Mammary microvascular endothelial cell (primary cell): ENCODE results near the gene LRP5.

GRCh38 chr11:67633501-67634010, 3.8 kb upstream of the NUDT8 start:
- RAMPAGE, long total RNA = no peak

- RAMPAGE, long total RNA = no peak
These were observed 5.8 kb upstream of the ACY3 start for GRCh38 chr11:67656314-67656791.

DNA sequence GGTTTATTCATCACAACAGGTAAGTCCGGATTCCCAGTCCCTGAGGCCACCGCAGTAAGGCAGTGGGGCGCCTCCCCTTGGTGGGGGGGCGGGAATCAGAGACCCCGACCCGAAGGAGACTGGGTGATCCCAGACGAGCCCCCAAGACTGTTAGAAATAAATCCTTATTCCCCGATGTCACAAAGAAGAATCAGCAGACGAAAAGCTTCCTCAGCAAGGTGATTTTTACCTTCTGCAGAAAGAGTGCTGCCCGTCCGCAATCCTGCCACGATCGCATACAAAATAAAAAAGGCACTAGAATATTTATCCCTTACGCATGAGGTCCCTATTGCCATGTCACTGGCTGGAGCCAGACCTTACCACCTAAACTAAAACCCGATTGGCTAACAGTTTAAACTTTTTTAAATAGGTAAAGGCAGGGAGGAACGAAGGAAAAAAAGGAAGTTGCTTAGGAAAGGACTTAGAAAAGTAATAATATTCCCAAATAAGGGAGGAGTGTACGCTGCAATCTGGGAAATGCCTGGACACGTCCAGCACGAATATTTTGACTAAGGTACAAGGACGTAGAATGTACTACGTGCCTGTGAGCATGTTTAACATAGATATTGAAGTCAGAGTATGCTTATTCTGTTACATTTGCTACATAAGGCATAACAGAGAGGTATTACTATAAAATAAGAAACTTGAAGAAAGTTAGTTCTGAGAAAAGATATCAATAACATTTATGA, 21.2 kb upstream of the ALDH3B2 start:
- RAMPAGE, long total RNA = no peak

DNA sequence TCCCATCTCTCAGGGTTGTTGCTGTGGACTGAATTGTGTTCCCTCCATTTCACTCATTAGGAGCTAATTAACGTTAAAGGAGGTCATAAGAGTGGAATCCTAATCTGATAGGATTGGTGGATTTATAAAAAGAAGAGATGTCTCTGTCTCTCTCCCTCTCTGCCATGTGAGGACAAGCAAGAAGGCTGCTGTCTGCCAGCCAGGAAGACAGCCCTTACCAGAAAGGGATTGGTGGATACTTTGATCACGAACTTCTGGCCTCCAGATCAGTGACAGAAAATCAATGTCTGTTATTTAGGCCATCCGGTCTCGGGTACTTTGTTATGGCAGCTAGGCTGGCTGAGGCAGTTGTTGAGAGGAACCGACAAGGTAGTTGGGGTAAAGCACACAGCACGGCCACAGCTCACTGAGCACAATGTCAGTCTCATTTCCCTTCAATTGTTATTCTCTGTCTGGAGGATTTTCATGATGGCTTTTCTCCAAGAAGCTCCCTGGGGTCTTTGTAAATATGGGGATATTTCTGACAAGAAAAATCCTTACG, 72.8 kb upstream of the ALDH3B2 start:
- RAMPAGE, long total RNA = no peak

DNA sequence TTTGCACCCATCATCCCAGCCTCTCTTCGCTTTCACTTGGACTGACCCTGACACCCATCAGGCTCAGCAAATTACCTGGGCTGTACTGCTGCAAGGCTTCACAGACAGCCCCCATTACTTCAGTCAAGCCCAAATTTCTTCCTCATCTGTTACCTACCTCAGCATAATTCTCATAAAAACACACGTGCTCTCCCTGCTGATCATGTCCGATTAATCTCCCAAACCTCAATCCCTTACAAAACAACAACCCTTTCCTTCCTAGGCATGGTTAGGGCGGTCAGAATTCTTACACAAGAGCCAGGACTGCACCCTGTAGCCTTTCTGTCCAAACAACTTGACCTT, 88.5 kb upstream of the ALDH3B2 start:
- RAMPAGE, long total RNA = no peak

DNA sequence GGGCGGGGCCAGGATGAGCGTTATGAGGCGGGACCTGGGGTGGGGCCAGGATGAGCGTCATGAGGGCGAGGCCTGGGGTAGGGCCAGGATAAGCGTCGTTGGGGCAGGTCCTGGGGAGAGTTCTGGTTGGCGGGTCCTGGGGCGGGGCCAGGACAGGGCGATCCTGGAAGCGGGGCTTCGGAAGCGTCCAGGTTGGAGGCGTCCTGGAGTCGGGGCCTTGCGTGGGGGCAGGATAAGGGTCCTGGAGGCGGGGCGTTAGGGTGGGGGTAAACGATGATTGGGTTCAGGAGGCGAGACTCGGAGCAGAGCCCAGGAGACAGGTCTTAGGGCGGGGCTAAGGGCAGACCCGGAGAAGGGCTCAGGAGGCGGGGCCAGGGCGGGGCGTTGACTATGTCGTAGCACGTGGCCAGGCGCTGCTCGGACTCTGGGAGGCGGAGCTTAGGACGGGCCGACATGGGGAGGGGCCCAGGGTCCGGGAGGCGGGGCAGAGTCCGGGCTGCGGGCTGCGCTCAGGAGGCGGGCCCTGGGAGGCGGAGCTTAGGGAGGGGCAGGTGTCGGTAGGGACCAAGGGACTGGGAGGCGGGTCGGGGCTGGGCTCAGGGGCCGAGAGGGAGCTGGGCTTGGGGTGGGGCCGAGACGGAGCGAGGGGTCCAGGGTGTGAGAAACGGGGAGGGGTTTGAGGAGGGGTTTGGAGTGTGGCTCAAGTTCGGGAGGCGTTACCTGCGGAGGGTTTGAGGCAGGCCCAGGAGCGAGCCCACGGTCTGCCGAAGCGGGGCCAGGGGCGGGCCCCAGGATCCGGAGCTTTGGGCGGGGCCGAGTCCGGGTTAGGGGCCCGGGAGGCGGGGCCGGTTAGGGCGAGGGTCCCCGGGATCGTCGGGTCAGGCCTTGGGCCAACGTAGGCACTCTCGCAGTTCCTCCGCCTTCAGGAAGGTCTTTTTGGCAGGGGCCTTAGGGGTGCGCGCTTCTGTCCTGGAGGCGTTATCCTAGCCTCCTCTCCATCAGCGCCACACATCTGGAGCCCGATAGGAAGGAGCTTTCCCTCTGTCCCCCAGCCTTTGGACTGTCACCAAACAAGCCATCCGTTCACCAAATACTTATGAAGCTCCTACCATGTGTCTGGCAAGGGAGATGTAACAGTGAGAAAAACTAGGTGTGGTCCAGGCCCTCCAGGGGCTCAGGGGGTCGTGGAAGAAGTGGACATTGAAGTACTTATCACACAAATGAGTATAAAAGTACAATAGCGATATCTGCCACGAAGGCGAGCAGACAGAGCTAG, 131.5 kb upstream of the ALDH3B2 start:
- RAMPAGE, long total RNA = no peak

- RAMPAGE, long total RNA = no peak
These were observed 12.2 kb downstream of the UNC93B1 start for GRCh38 chr11:67991683-67992080.

DNA sequence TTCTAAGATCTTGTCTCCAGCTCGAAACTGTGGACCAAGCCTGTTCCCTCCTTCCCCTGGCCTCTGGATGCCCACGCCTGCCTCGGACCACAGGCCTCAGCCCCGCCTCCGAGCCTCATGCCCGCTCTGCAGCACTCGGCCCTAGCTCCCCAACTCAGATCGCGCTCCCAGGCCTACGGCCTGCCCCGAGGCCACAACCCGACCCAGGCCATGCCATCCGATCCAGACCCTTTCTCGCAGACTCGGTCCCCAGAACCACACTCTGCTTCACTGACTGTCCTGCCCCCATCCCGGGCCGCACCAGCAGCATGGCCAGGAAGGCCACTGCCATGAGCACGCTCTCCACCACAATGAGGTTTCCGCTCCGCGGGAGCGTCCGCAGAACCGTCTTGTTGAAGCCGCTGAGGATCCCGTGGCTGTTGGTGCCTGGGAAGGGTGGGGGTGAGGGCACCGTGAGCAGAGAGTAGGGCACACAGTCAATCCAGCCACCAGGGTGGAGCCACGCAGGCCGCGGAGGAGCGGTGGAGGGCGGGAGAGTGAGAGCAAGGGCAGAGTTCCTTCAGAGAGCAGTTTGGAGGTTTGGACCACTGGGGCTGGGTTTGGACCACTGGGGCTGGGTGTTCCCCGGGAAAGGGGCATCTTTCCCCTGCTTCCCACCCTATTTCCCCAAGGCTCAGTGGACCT, 6.4 kb downstream of the UNC93B1 start:
- RAMPAGE, long total RNA = no peak

DNA sequence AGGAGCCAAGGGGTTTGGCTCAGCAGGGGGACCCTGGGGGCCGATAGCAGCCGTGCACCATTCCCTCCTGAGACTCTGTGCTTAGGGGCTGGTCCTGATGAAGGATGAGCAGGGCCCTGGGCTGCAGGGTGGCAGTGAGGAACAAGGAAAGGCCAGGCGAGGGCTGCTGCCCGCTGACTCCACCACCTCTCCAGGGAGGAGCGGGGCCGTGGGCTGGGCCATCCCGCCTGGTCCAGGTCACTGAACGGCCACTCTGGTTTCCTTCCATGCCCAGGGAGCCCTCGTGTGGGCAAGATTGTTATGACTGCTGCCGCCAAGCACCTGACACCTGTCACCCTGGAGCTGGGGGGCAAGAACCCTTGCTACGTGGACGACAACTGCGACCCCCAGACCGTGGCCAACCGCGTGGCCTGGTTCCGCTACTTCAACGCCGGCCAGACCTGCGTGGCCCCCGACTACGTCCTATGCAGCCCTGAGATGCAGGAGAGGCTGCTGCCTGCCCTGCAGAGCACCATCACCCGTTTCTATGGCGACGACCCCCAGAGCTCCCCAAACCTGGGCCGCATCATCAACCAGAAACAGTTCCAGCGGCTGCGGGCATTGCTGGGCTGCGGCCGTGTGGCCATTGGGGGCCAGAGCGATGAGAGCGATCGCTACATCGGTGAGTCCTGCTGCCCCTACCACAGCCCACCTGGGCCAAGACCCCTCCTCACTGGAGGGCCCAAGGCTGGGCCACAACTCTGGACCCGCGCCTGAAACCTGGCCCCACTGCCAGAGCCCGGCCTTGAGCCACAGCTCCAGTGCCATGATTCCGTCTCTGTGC, 9.1 kb upstream of the NDUFS8 start:
- RAMPAGE, long total RNA = no peak

GRCh38 chr11:68049678-68050437, 11.0 kb downstream of the TCIRG1 start:
- RAMPAGE, long total RNA = no peak

- RAMPAGE, long total RNA = no peak
These were observed 21.7 kb downstream of the CHKA start for GRCh38 chr11:68099296-68100011.

DNA sequence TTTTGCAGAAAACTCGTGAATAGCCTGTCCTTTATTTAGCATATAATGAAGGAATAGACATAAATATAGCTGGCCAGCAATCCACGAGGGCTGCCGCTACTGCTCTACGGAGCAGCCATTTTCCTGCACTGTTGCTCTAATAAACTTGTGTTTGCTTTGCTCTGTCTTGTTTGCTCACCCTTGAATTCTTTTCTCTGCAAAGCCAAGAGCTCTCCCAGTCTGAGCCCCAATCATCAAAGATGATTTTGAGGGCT, 16.6 kb upstream of the CHKA start:
- RAMPAGE, long total RNA = no peak

GRCh38 chr11:68153837-68154113, 32.6 kb upstream of the CHKA start:
- RAMPAGE, long total RNA = no peak

DNA sequence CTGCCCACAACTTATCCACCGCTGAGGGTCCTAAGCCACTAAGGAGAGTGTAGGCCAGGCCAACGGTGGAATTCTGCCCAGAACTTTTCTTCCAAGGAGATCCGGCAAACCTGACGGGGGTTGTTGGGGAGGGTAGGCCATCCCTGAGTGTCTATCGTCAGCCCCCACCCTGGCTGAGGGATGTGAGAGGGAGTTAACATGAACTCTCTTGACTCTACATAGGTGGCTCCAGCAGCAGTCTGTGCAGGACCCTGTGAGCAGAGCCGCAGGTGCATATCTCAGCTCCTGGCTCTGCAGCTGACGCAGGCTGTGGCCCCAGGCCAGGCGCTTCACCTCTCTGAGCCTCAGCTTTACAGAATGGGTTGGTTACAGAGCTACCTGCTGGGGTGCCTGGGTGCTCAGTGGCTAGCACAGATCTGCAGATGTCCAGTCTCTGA, 16.1 kb upstream of the LRP5 start:
- RAMPAGE, long total RNA = no peak

GRCh38 chr11:68312053-68312979, at the start of gene LRP5:
TSS of gene LRP5 (plus strand) at chr11:68312591.
- RAMPAGE, long total RNA = no peak

- RAMPAGE, long total RNA = no peak
These were observed 1.3 kb downstream of the LRP5 start for GRCh38 chr11:68313643-68314232.

GRCh38 chr11:68389480-68390195, 70.9 kb upstream of the PPP6R3 start:
- RAMPAGE, long total RNA = no peak

DNA sequence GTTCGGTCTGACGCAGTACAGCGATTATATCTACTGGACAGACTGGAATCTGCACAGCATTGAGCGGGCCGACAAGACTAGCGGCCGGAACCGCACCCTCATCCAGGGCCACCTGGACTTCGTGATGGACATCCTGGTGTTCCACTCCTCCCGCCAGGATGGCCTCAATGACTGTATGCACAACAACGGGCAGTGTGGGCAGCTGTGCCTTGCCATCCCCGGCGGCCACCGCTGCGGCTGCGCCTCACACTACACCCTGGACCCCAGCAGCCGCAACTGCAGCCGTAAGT, 46.9 kb upstream of the PPP6R3 start:
- RAMPAGE, long total RNA = no peak

DNA sequence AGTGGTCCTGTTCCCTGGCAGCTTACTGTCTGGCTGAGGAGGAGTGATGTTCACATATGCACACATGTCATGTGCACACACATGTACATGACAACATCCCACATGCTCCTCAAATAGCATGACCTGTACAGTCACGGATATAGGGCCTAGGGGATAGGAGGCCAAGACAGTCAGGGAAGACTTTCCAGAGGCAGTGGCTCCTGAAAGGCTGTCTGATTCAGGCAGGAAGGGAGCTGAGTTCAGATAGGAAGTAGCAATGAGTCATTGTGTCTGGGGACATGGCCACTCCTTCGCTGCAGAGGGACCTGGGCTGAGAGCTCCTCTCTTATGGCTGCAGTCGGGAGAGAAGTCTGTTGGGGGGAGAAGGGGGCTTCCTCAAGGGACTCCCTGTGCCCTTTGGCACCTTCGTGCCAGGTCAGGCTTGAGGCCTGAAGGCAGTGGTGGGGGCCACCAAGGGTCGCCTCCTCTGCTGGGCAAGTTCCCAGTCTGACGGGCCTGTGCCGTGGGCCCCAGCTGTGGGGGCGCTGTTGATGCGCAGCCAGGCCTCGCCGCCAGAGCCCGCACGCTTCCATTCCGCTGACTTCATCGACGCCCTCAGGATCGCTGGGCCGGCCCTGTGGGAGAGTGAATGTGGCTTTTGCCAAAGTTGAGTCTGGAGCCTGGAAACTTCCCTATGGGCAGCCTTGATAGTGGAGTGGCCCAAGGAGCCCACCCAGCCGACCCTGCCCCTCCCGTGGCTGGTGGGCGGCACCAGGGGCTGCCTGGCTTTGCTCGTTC, 23.0 kb upstream of the PPP6R3 start:
- RAMPAGE, long total RNA = no peak

DNA sequence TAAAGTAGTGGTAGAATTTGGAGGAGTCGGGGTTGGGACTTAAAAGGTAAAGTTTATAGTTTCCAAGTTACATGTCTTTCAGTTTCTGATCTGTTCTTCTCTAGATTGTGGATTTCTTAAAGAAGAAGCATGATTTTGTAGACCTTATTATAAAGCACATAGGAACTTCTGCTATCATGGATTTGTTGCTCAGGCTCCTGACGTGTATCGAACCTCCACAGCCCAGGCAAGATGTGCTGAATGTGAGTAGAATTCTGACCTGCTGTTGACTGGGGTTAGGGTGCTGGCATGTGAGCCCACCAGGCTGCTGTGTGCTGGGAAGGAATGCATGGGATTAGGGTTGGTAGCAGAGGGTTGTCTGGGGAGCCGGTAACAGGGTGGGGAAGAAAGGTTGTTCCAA, 87.4 kb downstream of the PPP6R3 start:
- RAMPAGE, long total RNA = no peak